Measurements from ENCODE around the gene SULT6B1.

DNA sequence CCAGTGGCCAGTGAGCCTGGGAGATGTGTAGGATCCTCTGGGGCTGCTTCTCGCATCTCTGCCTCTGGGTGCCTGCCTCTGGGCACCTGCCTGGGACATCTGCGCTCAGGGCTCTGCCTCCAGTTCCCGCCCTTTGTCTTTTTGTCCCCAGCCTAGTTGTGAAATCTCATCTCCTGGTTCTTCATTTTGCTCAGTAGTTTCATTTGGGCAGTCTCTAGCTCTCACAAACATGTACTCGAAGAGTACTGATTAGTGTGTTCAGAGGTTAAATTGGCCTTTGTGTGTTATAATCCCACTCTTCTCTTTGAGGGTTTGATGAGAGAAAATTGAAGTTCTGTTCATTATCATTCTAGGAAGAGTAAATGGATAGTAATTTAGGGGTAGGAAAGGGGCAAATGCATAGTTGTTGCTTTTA lies 92.1 kb downstream of the LTBP1 start:
- PRO-cap: no peak

GRCh38 chr2:33300234-33300733 lies 176.2 kb upstream of the RASGRP3 start:
- PRO-cap: no peak

DNA sequence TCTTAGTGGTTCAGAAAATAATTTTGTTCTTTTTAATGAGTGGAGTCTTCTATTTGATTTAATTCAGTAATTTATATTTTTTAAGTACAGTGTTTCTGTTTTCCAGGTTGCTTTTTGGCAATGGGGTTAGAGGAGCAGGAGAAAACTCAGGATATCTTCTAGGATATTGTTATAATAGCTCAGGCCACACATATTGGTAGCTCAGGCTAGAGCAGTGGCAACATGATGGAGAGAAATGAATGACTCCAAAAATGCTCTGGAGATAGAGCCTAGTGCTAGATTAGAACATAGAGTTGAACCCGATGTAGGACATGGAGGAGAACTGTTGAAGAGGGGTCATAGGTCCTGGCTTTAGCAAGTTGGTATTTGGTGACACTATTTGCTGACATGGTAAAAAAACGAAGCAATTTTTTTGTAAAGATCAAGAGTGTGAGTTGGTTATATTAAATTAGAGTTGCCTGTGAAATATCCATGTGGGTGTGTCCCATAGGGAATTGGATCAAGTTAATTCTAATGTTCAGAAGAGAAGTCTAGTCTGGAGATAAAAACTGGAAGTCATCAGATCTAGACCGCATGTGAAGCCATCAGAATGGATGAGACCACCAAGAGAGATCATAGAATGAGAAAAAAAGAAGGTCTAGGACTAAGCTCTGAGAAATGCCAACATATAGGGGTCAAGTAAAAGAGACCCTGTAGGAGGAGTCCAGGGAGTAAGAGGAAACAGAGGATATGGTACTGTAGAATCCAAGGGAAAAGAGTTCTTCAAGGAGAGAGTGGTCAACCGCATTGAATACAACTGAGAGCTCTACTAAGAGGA lies 143.0 kb upstream of the RASGRP3 start:
- PRO-cap: no peak

- PRO-cap: no peak
These were observed 6.0 kb downstream of the RASGRP3 start for GRCh38 chr2:33482429-33482868.

- PRO-cap: no peak
These were observed 54.1 kb downstream of the RASGRP3 start for GRCh38 chr2:33530182-33531284.

DNA sequence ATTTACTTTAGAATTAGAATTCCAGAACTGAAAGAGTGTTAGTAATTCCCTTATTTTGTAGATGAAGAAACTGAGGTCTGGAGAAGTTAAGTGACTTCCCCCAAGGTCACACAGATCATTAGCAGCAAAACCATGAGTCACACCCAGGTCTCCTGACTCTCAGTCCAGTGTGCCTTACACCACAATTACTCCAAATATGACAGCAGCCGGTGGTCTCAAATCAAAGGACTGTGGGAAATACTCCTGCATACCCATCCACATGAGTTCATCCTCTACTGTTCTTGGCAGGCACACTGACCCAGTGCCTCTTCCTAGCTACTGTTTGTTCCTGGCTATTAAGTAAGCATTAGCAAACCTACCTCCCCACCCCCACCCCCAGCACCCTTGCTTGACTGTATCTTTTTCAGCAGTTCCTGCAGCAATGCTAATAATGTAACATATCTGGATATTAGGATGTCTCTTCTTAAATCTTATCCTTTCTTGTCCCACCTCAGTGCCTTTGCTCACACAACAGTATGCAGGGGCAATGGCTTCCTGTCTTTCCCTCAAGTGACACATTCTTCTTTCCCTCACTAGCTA lies 46.3 kb downstream of the FAM98A start:
- PRO-cap: no peak

DNA sequence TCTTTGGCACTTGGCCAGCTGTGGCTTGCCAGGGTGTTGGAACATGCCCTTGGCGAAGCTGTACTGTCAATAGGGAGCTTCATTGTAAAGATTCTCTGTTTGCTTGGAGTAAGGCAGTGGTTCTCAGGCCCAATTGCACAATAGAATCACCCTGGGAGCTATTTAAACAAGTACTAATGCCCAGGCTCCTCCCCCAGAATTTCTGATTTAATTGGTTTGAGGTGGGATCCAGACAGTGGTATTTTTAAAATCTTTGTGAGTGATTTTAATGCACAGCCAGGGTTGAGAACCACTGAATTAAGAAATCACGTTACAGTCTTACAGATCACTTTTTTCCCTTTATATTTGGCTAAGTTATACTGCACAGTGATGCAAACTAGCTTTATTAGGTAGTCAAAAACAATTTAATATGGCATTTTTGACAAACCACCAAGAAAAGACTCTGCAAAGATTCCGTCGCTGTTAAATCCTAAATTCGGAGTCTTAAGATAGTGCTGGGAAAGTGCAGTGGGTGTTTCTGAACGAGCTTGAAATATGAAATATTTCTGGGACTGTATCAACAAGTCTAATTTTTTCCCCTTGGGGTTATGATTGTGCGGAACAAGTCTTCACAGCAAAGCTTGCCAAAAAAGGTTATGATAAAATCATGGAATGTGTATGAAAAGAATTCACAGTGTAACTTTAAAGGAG lies 78.0 kb downstream of the CRIM1 start:
- PRO-cap: no peak

- PRO-cap: no peak
These were observed 105.7 kb downstream of the CRIM1 start for GRCh38 chr2:36461187-36461706.

GRCh38 chr2:36467634-36468179 lies 112.1 kb downstream of the CRIM1 start:
- PRO-cap: no peak

DNA sequence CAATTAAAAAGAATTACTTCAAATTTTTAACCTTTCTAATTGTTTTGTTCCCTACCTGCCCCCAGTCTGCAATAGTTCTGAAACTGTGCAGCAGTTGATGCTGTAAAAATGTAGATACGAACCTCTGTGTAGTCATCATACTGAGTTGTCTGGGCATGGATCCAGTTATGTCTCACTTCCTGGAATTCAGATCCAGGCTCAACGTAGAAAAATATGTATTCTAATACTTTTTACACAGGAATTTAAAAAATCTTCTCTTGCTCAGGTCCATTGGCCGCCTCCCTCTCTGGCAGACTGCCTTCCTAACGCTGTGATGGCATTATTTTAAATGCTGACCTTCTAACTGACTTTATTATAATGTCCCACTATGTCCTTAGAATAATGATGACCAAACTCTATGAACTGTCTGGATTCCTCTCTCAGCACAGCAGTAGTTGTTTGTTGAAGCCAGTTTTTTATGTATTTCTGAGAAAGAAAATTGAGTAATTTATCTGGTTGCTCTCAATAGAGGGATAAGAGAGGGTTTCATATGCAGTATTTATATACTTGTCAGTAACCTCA lies 119.6 kb downstream of the FEZ2 start:
- PRO-cap: unidirectional peak, minus-strand start at position 79 of the sequence

DNA sequence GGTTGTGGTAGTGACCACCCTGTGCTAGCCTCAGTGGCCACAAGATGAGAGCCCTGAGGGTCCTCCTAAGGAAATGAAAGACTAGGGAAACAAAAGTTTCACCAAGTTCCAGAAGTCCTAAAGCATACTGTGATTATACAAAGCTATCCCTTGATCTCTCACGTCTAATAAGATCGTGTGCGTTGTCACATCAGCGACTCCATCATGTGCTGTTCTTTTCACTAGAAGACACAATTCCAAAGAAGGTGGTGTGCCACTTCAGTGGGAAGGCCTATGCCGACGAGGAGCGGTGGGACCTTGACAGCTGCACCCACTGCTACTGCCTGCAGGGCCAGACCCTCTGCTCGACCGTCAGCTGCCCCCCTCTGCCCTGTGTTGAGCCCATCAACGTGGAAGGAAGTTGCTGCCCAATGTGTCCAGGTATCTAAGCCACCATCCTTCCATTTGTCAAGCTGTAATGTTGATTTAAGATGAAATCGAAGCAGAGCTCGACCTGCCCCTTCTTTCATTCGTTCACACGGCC lies 60.8 kb downstream of the FEZ2 start:
- PRO-cap: no peak

DNA sequence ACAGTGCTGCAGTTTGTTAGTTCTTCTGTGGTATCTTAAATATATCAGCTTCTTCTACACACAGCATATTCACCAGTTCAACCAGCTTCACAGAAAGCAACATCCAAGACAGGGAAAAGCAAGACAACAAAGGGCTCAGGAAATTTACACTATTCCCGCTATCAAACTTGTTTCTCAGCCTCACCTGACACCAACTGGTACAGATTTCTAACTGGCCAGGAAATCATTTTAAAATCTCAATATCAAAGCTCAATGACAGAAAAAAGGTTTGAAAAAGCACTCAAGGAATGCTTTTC lies 28.4 kb downstream of the FEZ2 start:
- PRO-cap: unidirectional peak, minus-strand start at position 110 of the sequence

DNA sequence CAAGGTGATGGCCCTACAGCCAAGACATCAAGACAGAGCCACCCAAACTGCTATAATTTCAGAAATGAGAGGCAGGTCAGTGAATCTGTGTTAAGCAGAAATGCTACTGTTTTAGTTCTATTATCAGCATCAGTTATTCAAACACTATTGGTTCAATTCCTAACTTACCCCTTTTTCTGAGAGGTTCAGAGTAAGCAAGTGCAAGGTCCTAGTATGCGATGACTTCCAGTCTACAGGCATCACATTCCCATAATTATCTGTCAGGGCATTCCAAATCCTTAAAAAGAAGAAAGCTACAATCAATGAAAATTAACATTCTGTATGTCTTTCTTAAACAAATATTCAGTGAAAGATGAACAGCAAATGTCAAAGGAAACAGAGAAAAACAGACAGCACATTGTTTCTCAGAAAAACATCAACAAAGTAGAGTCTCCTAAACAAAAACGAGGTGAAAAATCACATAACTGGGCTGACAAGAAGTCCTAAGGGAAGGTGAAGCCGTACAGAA lies 7.2 kb downstream of the FEZ2 start:
- PRO-cap: no peak

- PRO-cap: no peak
These were observed 6.8 kb downstream of the STRN start for GRCh38 chr2:36959505-36959977.

DNA sequence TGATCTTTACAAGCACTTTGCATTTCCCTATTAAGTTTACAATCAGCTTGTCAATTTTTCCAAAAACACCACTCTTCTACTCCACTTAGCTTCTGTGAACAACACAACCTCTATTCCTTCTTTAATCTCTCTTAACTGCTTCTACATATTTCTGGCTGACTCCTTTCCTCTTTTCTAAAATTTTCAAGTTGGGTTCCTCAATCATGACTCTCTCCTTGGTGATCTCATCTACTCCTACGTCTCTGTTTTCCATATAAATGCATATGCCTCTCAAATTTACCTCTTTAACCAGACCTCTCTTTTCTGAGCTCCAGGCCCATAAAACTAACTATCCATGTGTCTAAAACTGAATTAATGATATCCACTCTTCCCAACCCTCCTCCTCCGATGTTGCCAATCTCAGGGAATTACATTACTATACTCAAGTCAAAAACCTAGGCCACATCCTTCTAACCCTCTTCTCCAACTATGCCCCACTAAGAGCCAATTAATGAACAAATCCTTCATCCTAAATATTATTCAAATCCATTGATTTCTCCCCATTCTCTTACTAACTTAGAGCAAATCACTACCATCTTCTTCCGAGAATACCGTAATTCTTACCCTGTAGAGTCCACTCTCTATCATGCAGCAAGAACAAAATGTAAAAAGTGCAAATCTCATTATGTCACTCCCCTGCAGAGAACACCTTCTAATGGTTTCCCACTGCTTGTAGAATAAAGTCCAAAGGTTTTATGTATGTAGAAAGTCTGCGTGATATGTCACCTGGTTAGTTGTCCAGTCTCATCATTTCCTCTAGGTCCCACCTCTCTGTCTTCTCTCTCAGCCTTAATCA lies 48.4 kb downstream of the HEATR5B start:
- PRO-cap: no peak

DNA sequence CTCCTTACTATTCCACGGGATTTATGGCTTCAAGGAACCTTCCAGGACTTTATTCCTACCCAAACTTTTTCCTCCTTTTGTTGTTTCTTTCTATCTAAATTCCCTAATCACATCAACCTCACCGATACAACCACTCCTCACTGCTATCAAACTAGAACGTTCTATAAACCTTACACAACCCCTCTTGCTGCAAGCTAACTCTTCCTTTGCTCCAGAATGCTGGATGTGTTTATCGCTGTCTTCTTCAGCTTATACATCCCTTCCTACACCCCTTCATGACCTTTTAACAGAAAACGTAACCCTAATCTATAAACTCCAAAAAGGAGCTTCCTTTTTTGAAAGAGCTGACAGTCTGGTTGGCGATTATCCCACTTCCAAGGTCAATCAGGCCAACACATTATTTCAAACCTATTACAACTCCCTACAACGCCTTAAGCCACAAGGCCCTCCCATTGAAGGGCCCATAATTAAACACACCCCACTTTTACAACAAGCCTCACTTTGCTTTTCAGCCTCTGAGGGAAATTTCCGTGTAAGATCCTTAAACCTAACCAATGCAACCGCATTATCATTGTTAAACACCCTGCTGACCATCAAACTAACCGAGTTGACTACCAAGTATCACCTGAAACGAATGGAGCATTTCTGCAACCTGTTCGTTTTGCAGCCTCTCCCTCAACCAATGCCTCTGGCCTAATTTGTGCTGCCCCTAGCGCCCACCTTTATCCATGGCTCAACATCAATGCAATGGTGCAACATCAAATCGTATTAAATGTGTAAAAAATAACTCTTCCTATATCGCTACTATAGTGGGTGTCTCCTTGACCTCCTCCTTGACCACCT lies 22.7 kb downstream of the EIF2AK2 start:
- PRO-cap: no peak

GRCh38 chr2:37136021-37136894 lies 20.5 kb downstream of the EIF2AK2 start:
- PRO-cap: no peak

DNA sequence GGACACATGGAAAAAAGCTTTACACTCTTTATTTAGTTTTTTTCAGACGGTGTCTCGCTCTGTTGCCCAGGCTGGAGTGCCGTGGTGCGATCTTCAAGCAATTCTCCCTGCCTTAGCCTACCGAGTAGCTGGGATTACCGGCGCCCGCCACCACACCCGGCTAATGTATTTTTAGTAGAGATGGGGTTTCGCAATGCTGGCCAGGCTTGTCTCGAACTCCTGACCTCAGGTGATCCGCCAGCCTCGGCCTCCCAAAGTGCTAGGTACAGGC lies 11.3 kb upstream of the EIF2AK2 start:
- PRO-cap: unidirectional peak, minus-strand start at position 105 of the sequence

- PRO-cap: no peak
These were observed at the start of gene SULT6B1 for GRCh38 chr2:37188594-37189015. TSS of gene SULT6B1 (minus strand) at chr2:37188670.

DNA sequence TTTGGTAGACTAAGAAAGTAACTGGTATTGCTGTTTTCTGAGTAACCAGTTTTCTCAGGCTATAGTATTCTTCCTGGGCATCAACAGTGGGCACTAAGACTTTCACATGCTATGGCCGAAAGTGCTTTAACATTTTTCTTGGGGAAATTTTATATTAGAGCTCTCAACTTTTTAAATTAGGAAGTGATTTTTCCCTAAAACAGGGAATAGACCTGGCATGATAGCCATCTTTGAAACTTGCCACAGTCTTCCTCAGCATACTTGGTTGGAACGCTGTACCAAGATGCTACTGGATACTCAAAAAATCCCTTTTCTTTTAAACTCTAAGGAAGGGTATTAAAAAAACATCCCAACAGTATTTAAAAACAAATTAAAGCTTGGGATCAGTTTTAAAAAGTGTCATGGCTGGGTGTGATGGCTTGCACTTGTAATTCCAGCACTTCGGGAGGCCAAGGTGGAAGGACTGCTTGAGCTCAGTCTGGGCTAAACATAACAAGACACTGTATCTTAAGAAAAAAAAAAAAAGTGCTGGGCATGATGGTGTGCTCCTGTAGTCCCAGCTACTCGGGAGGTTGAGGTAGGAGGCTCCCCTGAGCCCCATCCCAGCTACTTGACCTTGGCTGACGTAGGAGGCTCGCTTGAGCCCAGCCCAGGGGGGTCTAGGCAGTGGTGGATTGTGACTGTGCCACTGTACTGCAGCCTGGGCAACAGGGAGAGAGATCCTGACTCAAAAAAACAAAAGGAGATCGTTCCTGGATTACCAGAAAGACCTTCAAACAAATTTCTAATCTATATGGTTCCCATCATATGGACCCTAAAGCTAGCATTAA lies 4.1 kb downstream of the CEBPZOS start:
- PRO-cap: no peak